Penis (tissue), 1 donor: ENCODE measurements around the genes SUV39H2, DCLRE1C and TMEM236.

GRCh38 chr10:14878475-14878949 lies at the start of gene SUV39H2:
SUV39H2 (plus strand) TSS chr10:14878866.
- PRO-cap, result bidirectional peak, plus-strand start at chr10:14878866, minus-strand start at chr10:14878686

DNA sequence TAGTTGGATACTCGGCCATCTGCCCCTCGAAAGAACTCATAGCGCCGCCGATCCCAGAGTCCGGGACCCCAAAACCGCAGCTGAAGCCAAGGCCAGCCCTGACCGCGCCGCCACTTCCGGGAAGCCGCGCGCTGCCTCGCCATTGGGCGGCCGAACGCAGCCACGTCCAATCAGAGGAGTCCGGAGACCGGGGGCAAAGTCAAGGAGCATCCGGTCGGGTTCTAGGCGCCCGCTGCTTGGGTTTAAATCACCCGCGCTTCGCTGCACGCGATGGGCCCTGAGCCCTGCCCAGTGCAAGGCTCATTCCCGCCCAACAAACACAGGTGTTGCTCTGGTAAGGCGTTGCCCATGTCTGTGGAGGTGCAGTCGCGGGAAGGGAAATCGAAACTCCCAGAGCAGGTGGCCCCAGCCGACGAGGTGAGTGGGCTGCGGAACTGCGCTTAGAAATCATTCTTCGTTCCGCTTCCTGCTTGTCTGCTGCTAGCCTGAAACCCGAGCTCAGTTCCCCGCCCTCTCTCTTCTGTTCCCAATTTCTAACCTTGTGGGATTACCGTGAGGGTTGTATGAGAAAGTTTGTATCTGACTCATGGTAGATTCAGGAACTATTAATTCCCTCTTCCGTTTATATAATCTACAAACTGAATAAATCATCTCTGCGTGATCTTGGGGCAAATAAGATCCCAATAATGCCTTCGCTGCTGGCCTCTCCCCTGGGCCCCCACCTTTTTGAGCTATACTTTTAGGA lies at the start of gene DCLRE1C:
Gene DCLRE1C (minus strand): TSS at position 126 of the 745 bp plus-strand sequence.
- PRO-cap, result bidirectional peak, plus-strand start at position 224 of the sequence, minus-strand start at position 76 of the sequence

DNA sequence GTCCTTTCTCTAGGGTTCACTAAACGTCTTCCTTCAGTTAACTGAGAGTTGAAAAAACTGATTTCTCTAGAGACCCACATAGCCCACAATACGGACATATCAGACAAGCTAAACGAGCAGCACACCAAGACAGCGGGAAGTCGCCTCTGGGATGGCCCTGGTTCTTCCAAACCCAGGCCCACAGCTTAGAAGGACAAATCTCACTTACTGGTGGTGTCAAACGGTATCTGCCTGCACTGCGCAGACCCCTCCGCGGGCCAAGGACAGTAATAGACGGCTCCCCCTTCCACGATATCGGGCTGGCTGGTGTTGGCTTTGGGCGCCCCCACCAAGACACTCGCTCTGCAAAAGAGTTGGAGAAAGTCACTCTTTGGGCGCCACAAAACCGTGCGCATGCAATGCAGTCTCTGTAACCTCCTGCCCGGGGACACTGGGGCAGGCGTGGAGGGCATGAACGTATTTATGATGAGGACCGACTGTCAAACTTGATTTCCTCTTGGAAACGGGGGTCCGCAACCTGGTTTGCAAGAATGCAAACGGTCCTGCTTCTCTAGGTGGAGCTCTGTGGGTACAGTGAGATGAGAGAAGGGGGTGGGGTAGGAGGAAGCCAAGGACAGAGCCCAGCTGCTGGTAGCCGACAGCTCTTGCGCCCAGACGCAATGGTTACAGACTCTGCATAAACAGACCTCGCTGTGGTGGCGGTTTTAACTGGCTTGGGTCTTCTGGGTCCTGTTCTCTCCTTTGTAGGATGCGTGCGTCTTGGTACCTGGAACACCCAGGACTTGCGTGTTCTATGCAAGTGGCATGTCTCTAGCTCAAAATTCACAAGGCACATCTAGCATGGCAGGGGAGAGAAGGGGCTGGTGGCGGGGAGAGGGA lies 925 bp downstream of the ITGA8 start:
- PRO-cap, result no peak

DNA sequence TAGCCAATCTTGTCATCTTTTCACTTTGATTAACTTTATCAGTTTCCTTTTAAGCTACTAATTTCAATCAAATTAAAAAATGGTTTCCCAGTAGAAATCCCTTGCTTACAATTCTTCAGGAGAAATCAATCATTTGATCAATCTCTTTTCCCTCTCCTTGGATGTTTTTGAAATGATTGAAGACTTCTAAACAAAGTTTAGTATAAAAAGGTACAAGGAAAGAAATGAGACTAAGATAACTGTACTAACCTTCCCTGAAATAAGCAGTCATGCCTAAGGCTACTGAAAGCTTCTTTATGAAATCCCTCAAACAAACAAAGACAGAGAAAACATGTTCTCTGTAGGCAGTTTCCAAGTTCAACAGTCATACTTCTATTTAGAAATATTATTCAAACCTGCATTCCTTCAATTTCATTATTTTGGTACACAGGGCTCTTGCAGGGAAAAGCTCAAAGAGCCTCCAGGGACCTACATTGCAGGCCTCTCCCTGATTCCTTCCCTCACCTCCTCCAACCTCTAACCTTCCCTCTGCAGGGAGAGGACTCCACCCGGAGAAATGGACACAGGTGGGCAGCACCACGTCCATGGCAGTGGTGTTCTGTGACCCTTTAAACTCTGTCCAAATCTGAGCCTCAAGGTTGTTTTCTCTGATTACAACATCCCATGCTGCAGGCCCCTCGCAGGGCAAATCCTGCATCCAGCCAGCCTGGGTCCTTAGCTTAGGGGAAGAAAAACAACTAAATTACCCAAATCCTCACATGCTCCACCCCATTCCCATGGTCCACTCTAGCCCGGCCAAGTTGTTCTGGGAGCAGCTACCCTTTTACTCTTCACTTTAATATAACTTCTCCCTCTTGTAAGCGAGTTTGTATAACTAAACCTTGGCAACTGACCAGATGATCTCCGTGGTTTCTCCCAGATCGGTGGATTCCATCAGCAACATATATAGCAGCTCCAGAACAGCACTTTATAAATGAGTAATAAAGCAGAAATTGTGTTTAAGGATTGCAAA lies 129.9 kb downstream of the CUBN start:
- PRO-cap, result no peak

DNA sequence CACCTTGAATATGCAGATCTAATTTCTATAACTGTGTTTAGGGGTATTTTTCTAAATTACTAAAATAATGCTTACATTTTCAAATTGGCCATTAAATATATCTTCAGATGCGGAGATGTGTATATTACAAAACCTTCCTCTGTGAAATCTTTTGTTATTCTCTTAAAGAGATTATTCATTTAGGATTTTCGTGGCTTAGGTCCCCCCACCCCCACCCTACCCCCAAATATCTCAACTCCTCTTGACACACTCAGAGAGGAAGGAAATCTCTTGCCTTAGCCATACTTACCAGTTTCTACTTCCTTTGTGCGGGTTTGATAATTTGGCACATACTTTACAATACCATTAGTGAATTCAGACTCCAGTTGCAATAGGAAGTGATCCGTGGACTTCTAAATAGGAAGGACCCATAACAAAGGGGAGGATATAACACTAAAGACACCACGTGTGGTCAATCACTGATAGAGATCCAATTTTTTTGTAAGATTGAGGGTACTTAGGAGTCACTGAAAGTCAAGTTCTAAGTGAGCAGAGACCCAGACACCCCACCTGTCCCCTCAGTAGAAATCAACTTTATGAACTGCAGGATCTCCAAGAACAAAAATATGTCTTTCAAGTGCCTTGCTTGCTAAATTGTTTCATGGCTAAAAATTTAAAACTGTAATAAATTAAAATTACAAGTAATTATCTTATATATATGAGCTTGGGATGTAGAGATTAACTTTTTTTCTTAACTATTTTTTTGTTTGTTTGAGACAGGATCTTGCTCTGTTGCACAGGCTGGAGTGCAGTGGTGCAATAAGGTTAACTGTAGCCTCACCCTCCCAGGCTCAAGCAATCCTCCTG lies 105.6 kb downstream of the CUBN start:
- PRO-cap, result no peak

GRCh38 chr10:17074496-17074797 lies 55.2 kb downstream of the CUBN start:
- PRO-cap, result no peak

- PRO-cap, result no peak
Measured at GRCh38 chr10:17171100-17171477, 30.4 kb downstream of the TRDMT1 start.

DNA sequence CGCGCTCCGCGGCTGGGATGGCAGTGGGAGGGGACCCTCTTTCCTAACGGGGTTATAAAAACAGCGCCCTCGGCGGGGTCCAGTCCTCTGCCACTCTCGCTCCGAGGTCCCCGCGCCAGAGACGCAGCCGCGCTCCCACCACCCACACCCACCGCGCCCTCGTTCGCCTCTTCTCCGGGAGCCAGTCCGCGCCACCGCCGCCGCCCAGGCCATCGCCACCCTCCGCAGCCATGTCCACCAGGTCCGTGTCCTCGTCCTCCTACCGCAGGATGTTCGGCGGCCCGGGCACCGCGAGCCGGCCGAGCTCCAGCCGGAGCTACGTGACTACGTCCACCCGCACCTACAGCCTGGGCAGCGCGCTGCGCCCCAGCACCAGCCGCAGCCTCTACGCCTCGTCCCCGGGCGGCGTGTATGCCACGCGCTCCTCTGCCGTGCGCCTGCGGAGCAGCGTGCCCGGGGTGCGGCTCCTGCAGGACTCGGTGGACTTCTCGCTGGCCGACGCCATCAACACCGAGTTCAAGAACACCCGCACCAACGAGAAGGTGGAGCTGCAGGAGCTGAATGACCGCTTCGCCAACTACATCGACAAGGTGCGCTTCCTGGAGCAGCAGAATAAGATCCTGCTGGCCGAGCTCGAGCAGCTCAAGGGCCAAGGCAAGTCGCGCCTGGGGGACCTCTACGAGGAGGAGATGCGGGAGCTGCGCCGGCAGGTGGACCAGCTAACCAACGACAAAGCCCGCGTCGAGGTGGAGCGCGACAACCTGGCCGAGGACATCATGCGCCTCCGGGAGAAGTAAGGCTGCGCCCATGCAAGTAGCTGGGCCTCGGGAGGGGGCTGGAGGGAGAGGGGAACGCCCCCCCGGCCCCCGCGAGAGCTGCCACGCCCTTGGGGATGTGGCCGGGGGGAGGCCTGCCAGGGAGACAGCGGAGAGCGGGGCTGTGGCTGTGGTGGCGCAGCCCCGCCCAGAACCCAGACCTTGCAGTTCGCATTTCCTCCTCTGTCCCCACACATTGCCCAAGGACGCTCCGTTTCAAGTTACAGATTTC lies 1.5 kb downstream of the VIM start:
- PRO-cap, result bidirectional peak, plus-strand start at position 86 of the sequence, minus-strand start outside the sequence; bidirectional peak, plus-strand start at position 982 of the sequence, minus-strand start at position 795 of the sequence

GRCh38 chr10:17239959-17240526 lies 12.0 kb downstream of the VIM start:
- PRO-cap, result unidirectional peak, plus-strand start at chr10:17240195

DNA sequence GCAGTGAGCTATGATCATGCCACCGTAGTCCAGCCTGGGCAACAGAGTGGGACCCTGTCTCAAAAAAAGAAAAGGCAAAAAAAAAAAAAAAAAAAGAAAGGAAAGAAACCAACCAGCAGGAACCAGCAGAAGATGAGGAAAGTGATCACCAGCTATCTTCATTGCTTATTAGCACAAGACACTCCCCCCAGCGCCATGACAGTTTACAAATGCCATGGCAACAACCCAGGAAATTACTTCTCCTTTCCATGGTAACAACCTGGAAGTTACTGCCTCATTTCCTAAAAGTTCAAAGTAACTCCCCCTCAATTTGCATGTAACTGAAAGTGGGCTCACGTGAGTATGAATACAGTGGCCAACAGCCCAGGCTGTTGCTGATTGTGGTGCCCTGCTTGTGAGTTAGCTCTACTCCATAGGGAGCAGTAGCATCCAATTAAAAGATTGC lies 18.4 kb upstream of the ST8SIA6 start:
- PRO-cap, result no peak

GRCh38 chr10:17667476-17668181 lies 23.7 kb downstream of the STAM start:
- PRO-cap, result no peak

DNA sequence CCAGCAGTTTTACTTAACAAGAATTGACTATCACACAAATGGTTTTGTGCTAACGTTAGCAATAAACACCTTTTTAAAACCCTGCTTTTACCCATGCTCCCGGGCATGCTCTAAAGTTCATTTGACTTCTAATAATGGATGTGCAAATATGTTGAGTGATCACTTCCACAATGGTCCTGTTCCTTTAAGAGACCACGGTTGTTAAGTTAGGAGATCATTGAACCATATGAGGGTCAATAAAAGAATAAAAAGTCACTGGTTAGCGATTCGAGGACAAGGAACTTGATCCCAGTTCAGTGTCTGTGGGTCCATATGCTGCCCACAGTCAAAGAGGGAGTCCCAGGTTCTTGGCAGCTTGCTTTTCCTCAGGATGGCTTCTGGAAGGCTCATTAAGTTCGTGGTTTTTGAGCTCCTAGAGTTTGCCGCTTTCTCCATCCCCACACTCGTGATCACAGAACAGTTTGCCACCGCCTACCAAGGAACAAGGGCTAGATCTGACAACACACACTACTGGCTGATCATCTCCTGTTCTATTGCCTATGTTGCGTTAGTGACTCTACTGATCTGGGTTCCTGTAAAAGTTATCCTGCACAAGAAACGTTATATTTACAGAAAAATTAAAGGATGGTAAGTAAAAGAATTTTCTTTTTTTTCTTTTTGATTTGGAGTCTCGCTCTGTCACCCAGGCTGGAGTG lies at the start of gene TMEM236:
Gene TMEM236 (plus strand): TSS at position 276 of the 695 bp plus-strand sequence.
- PRO-cap, result no peak

GRCh38 chr10:17758080-17758683 lies 6.2 kb downstream of the TMEM236 start:
- PRO-cap, result no peak

GRCh38 chr10:17787562-17788026 lies 21.6 kb upstream of the MRC1 start:
- PRO-cap, result no peak

GRCh38 chr10:18393490-18393886 lies 253.3 kb downstream of the CACNB2 start:
- PRO-cap, result no peak

GRCh38 chr10:18413870-18414593 lies 237.4 kb downstream of the NSUN6 start:
- PRO-cap, result no peak

DNA sequence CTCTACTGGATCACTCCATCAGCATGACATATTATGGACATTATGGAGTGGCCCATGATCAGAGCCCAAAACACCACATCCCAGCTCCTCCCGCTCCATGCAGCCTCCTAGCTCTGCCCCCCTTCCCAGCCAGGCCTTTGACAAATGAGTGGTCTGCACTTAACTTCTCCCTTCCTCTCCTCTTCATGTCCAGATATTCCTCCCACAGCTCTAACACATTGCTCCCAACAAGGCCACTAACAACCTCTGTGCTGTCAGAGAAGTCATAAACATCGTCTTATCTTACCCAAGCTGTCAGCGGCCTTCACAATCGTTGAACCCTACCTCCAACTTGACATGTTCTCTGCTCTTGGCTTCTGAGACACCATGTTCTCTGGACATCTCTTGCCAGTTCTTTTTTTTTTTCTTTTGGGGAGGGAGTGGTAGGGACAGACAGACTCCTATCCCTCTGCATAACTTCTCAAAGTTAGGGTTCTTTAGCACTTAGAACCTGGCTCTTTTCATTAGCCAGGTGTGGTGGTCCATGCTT lies 187.6 kb downstream of the NSUN6 start:
- PRO-cap, result no peak

- PRO-cap, result no peak
Measured at GRCh38 chr10:18566977-18568391, 83.9 kb downstream of the NSUN6 start.

DNA sequence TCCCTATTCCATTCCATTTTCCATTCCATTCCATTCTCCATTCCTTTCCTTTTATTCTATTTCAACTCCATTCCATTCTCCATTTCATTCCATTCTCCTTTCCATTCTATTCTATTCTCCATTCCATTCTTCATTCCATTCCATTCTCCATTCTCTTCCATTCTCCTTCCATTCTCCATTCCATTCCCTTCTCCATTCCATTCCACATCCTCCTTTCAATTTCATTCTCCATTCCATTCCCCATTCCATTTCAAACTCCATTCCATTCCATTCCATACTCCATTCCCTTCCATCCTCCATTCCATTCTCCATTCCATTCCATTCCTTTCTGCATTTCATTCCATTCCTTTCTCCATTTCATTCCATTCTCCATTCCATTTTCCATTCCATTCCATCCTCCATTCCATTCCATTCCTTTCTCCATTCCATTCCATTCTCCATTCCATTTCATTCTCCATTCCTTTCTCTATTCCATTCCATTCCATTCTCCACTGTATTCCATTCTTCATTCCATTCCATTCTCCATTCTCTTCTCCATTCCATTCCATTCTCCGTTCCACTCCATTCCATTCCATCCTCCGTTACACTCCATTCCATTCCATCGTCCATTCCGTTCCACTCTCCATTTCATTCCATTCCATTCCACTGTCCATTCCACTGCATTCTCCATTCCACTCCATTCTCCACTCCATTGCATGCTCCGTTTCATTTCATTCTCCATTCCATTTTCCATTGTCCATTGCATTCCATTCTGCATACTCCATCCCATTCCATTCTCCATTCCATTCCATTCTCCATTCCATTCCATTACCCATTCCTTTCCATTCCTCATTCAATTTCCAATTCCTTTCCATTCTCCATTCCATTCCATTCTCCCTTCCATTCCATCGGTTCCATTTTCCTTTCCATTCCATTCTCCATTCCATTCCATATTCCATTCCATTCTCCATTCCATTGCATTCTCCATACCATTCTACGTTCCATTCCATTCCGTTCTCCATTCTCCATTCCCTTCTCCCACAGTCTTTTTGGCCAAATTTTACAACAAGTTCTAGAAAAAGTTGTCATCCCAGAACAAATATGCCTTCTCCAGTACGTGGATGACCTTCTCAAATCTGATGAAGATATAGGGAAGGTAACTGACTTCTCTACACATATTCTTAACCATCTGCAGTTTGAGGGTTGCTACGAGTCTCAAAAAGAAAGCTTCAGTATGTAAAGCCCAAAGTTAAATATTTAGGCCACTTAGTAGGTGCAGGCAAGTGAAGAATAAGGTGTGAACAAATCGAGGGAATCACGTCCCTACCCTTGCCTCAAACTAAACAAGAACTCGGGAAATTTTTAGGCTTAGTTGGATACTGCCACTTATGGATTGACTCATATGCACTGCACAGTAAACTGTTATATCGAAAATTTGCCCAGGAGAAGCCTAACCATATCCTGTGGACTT lies 78.3 kb downstream of the NSUN6 start:
- PRO-cap, result no peak

DNA sequence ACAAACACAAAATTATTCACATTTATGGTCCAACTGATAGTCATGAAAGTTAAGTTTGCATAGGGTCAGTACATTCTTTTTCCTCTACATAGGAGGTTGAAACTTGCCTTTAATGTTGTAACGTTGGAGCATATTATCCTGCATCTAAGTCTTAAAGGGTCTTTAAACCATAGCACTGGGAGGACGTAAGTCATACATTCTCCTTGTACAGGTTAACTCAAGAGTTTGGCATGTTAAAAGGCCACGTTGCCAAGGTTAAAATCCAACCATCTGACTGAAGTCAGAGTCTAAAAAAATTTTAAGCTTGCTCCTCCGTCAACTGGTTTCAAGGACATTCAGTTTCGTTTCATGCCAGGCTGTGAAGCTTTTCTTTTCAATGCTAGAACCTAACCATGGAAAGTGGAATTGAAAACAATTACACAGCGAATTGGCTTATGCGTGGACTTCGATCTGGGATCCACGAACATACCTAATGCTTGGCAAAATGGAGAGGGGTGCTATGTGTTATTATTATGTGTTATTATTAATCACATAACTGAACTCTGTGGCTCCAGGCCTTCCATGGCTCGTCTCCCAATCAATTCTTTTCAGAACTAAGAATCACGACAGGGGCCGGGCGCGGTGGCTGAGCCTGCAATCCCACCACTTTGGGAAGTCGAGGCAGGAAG lies 985 bp upstream of the ARL5B start:
- PRO-cap, result bidirectional peak, plus-strand start at position 442 of the sequence, minus-strand start at position 300 of the sequence